ENCODE results near the gene ZEB2.

GRCh38 chr2:135876545-135876869 lies 264 bp upstream of the MCM6 start:
- PRO-cap, result no peak
- RAMPAGE, long total RNA, 2 experiments, result no peak in any of the 2 experiments

GRCh38 chr2:136132708-136133141 lies 14.8 kb upstream of the CXCR4 start:
- PRO-cap, result no peak
- RAMPAGE, long total RNA, 2 experiments, result no peak in any of the 2 experiments

GRCh38 chr2:136213758-136214740 lies 96.1 kb upstream of the CXCR4 start:
- PRO-cap, result no peak
- RAMPAGE, long total RNA, 2 experiments, result no peak in any of the 2 experiments

- PRO-cap, result no peak
- RAMPAGE, long total RNA, 2 experiments, result no peak in any of the 2 experiments
These were observed 16.9 kb upstream of the HNMT start for GRCh38 chr2:137947371-137947803.

- PRO-cap, result no peak
- RAMPAGE, long total RNA, 2 experiments, result no peak in any of the 2 experiments
These were observed 11.9 kb upstream of the HNMT start for GRCh38 chr2:137952316-137952888.

- PRO-cap, result no peak
- RAMPAGE, long total RNA, 2 experiments, result no peak in any of the 2 experiments
These were observed 816 bp downstream of the NXPH2 start for GRCh38 chr2:138779358-138779790.

- PRO-cap, result no peak
- RAMPAGE, long total RNA, 2 experiments, result no peak in any of the 2 experiments
These were observed 58.0 kb downstream of the KYNU start for GRCh38 chr2:142935432-142935936.

DNA sequence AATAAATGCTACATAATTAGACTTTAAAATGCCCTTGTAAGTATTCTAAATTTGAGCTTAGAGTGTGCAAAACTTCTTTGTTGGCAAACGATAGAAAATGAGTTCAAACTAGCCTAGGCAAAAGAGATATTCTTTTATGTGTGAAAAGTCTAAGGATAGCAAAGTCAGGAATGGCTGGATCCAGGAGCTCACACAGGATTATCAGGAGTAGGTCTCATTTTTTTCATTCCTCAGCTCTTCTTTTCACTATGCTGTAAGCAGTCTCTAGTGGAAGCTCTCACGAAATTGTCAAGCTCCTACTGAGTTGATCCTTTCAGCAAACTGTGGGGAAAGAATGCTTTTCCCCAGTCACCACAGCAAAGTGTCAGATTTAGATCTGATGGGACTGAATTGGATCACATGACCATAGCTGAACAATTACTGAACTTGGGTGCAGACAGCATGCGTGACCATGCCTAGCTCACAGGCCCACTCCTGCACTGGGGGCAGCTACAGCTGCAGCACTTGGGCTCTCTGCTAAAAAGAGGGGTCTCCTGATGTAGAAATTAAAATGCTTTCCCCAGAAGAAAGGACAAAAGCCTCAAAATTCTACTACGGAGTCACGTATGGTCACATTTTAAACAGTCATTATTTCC lies 3.1 kb downstream of the ARHGAP15 start:
- PRO-cap, result no peak
- RAMPAGE, long total RNA, 2 experiments, result no peak in any of the 2 experiments

GRCh38 chr2:143703703-143704415 lies 574.6 kb downstream of the ARHGAP15 start:
- PRO-cap, result no peak
- RAMPAGE, long total RNA, 2 experiments, result no peak in any of the 2 experiments

DNA sequence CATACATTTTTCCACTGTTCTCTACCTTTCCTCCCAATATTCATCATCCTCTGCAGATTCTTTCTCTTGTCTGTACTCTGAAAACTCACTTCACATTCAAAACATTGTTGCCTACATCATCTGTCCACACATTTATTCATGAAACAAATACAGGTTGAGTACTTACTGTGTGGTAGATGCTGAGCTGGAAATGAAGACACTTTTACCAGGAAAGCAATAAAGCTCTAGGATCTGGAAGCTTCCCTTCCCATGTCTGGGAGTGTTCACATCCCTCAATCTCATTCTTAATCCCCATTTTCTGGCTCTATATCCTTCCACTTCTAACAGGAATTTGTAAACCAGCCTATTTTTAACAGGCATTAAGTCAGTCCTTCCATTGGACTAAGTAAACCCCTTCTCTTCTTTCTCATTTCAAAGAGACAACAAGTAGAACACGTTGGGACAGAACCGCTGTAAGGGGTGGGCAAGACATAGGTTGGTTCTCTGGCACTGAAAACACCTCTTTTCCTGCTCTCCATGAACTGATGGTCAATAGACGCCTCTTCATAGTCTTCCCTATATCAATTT lies 589.5 kb downstream of the ARHGAP15 start:
- PRO-cap, result no peak
- RAMPAGE, long total RNA, 2 experiments, result no peak in any of the 2 experiments

DNA sequence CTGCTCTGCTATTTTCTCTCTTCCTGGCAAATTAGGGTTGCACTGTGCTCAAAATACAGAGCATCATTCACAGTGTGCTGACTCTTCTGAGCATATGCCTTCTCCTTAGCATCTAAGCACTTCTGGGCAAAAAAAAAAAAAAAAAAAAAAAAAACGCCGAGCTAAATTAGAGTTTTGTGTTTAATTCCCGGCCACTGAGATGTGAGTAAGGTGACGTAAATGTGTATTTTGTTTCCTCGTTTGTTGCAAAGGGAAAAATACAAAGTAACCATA lies 538.7 kb downstream of the GTDC1 start:
- PRO-cap, result unidirectional peak, plus-strand start at position 143 of the sequence
- RAMPAGE, long total RNA, 2 experiments, result no peak in any of the 2 experiments

DNA sequence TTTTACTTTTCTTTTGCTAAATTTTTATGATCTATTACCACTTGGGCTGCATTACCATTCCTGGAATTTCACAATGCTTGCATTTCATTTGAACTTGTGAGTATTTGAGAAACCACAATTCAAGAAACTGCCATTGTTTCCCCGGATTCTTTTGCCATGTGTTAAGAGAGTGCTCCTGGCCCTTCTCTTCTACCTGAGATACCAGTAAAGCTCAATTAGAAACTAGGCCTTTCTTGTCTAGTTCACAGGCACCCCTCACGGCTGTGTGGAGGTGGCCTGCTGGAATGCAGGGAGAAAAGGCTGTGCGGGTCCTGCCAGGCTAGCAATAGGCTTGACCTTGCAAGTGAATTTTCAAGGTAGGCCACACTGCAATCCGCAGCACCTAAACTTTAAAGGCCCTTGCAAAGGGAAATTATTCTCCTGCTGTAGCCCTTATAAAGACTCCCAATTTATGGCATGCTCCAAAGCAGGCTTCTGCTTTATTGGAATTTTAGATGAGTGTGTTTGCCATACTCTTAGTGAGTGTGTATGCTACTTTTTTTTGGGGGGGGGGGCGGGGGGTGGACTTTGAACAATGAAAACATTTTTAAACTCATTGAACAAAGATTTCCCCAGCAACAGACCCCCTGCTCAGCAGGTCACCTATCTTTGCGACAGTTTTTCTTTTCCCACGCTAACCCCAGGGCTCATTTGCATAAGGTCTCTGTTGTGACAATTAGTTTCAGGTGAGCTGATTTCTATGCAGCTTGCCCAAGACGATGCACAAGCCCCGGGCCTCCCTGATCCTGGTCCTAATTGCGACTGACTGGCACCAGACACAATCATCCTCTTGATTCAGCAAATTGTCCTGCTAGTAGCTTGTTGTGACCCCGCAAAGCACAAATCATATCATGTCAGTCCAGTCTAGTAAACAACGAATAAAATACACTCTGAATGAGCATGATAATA lies 40.5 kb downstream of the ZEB2 start:
- PRO-cap, result no peak
- RAMPAGE, long total RNA, 2 experiments, result no peak in any of the 2 experiments

DNA sequence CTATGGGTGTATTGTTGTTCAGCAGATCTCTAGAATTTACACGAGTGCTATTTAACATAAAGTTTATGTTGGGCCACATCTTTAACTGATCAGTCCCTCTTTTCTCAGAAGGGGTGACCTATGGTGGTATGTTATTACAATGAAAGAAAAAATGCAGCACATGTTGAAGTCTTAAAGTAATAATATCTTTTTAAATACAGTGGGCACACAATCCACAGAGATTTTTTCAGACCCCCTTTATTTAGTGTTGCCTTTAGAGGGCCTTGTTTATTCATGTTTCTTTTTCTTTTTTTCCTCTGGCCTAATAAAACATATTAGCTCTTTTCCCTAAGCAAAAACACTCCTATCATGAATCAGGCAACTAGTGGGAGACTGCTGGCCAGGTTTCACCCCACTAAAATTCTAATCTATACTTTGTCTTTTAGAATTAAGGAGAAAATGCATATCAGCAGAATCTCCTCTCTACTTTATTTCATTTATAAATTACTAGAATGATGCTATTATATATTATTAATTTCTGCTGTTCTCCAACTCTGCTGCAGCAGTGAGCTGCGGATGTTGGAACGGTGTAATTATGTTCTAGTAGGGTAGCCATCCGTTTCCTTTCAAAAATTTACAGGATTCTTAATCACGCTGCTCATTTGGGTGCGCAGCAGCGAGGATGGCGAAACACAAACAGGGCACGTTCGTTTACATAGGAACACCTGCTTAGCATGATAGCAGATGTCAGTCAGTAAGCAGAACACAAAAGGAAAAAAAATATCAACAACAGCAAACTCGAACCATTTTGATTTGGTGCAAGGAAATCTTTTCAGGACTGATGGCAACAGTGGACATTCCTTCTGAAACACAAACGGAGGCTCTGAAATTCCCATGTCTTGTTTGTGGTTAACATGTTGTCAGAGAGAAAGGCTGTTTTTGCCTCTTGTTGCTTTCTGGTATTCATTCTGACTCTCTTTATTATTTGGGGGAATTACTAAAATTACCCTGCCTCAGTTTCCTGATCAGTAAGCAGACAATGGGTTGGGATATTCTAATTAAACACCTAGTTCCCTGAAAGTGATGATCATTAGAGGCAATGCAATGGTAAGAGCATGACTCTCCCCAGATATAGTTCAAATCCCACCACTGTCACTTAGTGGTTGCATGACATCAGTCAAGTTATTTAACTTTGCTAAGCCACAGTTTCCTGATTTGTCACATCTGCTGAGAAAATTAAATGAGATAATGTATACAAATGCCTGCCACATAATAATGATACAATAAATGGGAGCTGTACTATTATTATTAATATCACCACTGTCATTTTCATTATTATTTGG lies 30.4 kb downstream of the ZEB2 start:
- PRO-cap, result no peak
- RAMPAGE, long total RNA, 2 experiments, result no peak in any of the 2 experiments

- PRO-cap, result unidirectional peak, minus-strand start at chr2:144507443
- RAMPAGE, long total RNA, 2 experiments, result no peak in any of the 2 experiments
These were observed 12.4 kb downstream of the ZEB2 start for GRCh38 chr2:144507275-144508109.

DNA sequence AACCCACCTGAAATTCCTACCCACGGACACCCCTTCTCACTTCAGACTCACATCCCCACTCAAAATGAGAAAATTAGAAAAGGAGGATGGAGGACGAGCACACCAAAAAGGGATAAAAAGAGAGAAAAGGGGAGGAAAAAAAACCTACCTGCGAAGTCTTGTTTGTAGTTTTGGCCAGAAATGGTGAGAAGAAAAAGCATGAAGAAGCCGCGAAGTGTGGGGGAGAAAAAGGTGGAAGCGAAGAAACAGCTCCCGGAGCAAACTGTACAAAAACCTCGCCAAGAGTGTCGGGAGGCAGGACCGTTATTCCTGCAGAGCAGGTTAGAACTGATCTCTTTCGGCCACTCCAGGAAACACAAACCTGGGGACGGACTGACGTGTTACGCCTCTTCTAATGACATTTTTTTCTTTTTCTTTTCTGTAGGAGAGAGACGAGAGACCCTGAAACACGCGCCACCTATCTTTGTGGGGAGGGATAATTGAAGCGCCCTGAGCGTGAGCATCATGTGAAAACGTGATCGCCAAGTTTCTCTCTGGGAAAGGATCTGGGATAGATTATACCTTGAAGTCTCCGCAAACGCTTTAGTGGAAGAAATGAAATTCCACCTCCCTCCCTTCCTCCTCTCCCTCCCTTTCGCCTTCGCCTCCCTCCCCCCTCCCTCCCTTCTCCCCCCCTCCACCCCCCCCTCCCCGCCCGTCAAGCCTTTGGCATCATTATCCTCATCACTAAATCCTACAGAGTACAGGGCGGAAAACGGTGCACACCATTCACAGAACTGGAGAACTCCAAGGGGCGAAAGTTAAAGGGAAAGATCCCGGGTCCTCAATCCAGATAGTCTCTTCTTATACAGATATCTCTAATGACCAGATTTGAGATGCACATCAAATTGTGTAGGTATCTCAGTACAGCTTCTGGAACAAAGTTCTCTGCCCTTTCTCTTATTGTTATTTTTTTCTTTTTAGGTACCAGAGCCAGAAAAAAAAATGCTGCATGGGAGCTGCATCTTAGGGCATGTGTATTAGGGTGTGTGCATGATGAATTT lies at the start of gene ZEB2:
ZEB2 (minus strand) TSS at position 329 of the 1,043 bp plus-strand sequence.
- PRO-cap, result bidirectional peak, plus-strand start at position 524 of the sequence, minus-strand start at position 363 of the sequence; bidirectional peak, plus-strand start at position 773 of the sequence, minus-strand start at position 584 of the sequence
- RAMPAGE, long total RNA, 2 experiments, result start-site peak on the minus strand in 2 of 2 experiments, centred at positions 383 to 394 of the sequence, 14 to 26 reads per replicate

- PRO-cap, result no peak
- RAMPAGE, long total RNA, 2 experiments, result no peak in any of the 2 experiments
These were observed 993 bp upstream of the ZEB2 start for GRCh38 chr2:144520834-144521390.

- PRO-cap, result unidirectional peak, plus-strand start at chr2:144698333
- RAMPAGE, long total RNA, 2 experiments, result no peak in any of the 2 experiments
These were observed 178.2 kb upstream of the ZEB2 start for GRCh38 chr2:144698056-144698578.

- PRO-cap, result unidirectional peak, plus-strand start at chr2:144938126
- RAMPAGE, long total RNA, 2 experiments, result no peak in any of the 2 experiments
These were observed 418.0 kb upstream of the ZEB2 start for GRCh38 chr2:144937942-144938244.

DNA sequence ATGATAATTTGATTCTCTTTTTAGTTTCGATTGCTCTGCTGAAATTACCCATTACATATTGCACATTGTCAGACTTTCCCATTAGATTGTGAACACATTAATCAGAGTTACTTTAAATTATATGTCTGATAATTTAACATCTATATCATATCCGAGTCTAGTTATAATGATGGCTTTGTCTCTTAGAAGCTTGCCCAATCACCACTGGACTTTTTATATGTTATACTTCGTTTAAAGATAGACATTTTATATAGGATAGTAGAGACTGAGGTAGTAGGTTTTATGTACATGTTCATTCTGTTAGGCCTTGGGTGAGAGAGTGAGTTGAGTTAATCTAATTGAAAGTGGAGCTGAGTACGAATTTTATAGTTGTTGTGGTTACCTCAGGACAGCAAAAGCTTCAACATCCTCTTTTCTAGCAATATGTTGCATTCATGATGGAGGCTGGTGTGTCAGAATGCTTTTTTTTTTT lies 895.9 kb upstream of the ZEB2 start:
- PRO-cap, result no peak
- RAMPAGE, long total RNA, 2 experiments, result no peak in any of the 2 experiments

DNA sequence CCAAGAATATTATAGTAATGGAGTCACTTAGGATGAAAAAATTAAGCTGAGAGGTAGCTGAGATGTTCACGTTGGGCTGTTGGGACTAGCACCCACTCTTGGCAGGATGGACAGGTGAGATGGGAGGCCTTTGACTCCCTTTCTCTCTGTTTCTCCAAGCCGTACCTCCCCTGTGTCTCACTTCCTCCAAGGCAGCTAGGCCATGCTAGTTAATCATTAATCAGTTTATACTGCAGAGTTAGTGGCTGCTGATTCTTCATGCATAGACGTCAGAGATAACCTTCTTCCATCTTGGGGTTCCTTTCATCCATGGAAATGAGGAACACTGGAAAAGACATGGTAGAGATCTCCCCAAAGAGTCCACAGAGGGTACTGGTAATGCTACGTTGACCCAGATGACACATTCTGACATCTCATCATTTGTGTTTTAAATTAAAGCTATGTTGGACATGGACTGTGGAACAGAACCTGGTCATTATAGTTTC lies 380.6 kb upstream of the ACVR2A start:
- PRO-cap, result no peak
- RAMPAGE, long total RNA, 2 experiments, result no peak in any of the 2 experiments